HL-60 (cell line): ENCODE data around the gene KIF5B.

DNA sequence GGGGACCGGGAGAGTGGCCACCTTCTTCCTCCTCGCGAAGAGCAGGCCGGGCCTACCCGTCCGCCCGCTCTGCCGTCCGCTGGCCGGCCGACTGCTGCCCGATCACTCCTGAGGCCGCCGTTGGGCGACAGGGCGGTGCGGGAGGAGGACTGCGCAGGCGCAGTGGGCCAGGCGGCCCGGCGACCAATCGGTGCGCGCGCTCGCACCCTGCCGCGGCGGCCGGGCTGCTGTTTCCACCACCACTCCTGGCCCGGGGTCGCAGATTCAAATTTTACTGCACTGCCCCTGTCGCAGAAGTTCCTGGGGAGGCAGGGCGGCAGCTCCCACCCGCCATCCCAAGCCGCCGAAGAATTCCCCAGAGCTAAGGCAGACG lies at the start of gene KIF5B:
Gene KIF5B (minus strand): TSS at position 129 of the 373 bp plus-strand sequence.
- RRBS: 2% methylated on average over 26 of the region's 39 CpGs

GRCh38 chr10:32315774-32316389 lies 31.1 kb downstream of the EPC1 start:
- RRBS: no CpG with 5 or more reads among the region's 5 CpGs

GRCh38 chr10:32941345-32941926 lies 16.6 kb downstream of the ITGB1 start:
- RRBS: no CpG with 5 or more reads among the region's 4 CpGs

DNA sequence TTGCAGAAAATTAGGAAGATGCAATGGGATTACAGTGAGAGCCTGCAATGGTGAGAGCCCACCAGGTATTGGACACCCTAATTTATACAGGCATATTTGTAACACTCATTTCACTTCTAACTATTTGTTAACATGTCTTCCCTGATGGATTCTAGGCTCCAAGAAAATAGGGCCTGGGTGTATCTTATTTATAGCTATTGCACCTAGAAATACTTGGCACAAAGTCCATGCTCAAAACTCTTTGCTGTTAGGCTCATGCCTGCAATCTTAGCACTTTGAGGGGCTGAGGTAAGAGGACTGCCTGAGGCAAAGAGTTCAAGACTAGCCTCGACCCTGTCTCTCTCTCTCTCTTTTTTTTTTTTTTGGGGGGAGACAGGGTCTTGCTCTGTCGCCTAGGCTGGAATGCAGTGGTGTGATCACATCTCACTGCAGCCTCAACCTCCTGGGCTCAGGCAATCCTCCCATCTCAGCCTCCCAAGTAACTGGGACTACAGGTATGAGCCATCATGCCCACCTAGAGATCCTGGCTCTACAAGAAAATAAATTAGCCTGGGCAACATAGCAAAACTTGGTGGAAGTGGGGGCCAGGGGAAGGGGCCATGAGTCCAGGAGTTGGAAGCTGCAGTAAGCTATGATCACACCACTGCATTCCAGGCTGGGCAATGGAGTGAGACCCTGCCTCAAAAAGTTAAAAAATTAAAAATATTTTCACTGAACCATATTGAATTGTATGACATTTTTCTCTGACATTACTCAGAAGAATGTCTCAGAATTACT lies 15.5 kb downstream of the ITGB1 start:
- RRBS: no CpG with 5 or more reads among the region's 2 CpGs

- RRBS: no CpG with 5 or more reads among the region's 14 CpGs
These were observed 14.0 kb downstream of the ITGB1 start for GRCh38 chr10:32944002-32944424.

GRCh38 chr10:32959039-32959646 lies 1.1 kb upstream of the ITGB1 start:
- RRBS: no CpG with 5 or more reads among the region's 7 CpGs

- RRBS: no CpG with 5 or more reads among the region's 7 CpGs
These were observed 13.7 kb upstream of the ITGB1 start for GRCh38 chr10:32971438-32972349.

DNA sequence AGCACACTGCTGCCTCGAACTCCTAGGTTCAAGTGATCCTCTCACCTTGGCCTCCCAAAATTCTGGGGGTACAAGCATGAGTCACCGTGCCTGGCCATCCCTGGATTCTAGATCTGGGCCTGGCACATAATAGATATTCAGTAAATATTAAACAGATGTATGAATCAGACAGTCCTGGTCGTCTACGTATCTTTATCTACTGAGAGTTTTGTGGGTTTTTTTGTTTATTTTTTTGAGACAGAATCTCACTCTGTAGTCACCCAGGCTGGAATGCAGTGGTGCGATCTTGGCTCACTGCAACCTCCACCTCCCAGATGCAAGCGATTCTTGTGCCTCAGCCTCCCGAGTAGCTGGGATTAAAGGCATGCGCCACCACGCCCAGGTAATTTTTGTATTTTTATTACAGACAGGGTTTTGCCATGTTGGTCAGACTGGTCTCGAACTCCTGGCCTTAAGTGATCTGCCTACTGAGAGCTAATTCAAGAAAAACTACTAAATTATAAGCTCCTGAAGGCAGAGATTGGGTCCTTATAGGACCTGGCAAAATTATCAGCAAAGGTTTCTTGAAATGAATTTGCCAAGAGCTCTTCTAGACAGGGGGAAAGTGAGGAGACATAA lies 24.4 kb upstream of the ITGB1 start:
- RRBS: no CpG with 5 or more reads among the region's 10 CpGs

- RRBS: no CpG with 5 or more reads among the region's 5 CpGs
These were observed 74.7 kb upstream of the ITGB1 start for GRCh38 chr10:33032778-33032999.

- RRBS: no CpG with 5 or more reads among the region's 4 CpGs
These were observed 187.4 kb upstream of the ITGB1 start for GRCh38 chr10:33145311-33145860.

DNA sequence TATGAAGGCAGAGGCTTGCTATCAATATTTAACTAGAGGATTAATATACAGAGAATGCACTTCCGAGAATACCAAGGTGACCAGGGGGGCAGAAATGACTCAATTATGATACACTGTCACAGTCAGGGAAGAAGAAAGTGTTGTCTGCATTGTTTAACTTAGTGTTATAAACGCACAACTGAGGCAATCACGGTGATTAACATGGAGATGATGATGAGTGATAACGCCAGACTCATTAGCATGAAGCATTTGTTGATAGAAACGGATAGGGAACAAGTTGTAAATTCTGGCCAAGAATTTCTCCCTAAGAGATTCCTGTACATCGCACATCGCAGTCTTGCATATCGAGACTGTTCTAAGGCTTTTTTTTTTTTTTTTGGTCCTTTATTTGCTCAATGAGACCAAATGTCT lies 178.2 kb downstream of the NRP1 start:
- RRBS: no CpG with 5 or more reads among the region's 8 CpGs

- RRBS: no CpG with 5 or more reads among the region's 9 CpGs
These were observed 141.0 kb downstream of the NRP1 start for GRCh38 chr10:33193369-33193883.

DNA sequence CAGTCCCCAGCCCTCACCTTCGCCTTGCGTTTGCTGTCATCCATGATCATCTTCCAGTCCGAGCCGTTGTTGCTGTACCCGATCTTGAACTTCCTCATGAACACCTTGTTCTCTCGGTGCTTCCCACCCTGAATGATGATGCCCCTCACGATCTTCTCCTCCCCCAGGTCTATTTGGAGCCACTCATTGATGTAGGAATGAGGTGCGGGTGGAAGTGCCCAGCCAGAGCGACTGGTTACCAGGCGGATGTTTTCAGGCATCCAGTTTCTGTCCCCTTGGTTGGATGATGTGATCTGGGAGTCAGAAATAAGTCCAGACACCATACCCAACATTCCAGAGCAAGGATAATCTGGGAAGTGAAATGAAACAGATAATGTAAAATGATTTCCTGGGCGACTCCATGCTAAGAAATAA lies 121.1 kb downstream of the NRP1 start:
- RRBS: no CpG with 5 or more reads among the region's 11 CpGs

DNA sequence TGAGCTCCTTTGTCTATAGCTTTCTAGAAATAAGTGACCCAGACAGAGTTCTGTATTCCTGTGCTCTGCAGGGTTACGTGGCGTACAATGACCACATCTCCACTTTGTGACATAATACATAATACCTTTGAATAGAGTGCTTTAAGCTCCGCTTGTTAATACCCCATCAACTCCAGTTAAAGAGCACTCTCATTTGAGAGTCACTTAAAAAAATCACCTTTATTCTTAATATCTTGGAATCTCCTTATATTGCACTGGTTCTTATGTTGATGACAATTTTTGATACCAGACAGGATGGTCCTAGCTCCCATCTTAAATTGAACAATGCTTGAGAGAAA lies 619.0 kb downstream of the PARD3 start:
- RRBS: no CpG with 5 or more reads among the region's 3 CpGs

- RRBS: no CpG with 5 or more reads among the region's 4 CpGs
These were observed 344.8 kb downstream of the PARD3 start for GRCh38 chr10:34470385-34470589.

- RRBS: no CpG with 5 or more reads among the region's 8 CpGs
These were observed 71.3 kb downstream of the PARD3 start for GRCh38 chr10:34743698-34744381.

- RRBS: no CpG with 5 or more reads among the region's 2 CpGs
These were observed 25.3 kb downstream of the PARD3 start for GRCh38 chr10:34789777-34790191.

- RRBS: no CpG with 5 or more reads among the region's 33 CpGs
These were observed 1.3 kb upstream of the PARD3 start for GRCh38 chr10:34816143-34817045.

GRCh38 chr10:34973562-34974268 lies 116.4 kb downstream of the CUL2 start:
- RRBS: no CpG with 5 or more reads among the region's 14 CpGs